ENCODE measurements around a stretch of chr7.

GRCh38 chr7:55077371-55078429 is 58.9 kb downstream of the EGFR start:
- PRO-cap: bidirectional peak, plus-strand start at chr7:55078055, minus-strand start at chr7:55077932

DNA sequence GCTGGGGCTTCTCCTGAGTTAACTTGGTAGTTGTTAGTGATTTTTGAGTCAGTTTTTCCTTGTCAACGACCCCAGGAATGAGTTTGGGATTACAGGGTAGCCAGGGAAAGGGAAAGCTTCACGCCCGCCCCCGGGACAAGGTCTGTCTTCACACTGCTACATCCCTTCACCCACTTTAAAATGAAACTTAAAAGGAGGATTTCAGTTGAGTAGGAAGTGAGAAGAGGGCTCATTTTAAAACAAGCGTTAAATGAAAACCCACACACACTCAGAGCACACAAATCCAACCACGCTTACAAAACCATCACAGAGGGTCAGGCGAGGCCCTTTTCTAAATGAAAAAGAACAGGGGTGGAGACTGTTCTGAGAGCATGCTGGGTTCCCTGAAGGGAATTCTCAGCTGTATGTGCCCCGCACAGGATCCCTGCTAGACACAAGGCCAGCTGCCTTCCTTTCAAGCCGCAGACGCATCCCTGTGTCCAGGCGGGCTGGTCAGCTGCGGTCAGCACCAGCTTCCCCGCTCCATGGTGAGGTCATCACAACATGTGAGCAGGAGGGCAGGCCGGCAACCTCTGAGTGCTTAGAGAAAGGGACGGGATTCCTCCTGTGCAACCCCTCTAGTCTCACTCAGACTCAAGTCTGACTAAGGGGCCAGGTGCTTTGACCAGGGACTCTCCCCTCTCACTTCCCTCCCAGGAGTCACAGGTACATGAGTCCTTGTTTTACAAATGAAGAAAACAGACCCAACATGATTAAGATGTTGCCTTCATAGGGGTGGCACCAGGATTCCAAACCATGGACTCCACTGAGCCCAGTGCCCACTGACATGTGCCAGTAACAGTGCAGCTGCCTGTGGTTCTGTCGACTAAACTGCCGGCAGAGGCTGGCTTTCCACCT is 111.8 kb downstream of the EGFR start:
- PRO-cap: unidirectional peak, minus-strand start at position 475 of the sequence

DNA sequence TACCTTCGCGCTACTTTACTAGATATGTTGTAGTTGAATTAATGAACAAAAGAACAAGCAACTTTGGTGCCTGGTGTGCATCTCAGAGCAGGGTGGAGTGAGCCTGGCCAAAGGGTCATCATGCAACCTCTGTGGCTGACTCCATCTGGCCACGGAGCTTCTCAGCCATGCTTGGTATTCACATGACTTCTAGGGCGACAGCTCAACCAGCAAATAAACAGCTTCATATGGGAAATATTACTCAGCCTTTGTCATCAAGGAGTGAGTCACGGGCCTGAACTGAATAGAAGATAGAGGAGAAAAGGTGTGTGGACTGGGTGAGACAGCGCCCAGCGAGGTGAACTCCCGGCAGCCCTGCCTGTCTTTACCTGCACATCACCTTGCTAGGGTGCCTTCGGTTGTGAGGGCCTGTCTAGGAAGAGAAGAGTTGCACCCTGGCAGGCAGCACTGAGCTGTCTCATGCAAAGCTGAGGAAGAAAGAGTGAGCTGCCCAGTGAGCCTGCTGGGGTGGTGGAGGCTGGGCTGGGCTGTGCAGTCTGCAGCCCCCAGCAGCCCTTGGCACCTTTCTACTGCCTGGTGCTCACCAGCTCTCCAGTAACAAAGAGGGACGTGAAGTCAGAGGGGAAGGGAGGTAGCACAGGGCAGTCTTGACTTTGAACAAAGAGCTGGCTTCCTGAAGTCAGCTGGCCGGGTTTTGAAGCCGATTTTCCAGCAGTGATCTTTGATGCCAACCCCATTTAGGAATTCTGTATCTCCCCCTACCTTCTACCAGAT is 114.2 kb downstream of the EGFR start:
- PRO-cap: bidirectional peak, plus-strand start at position 297 of the sequence, minus-strand start at position 189 of the sequence

DNA sequence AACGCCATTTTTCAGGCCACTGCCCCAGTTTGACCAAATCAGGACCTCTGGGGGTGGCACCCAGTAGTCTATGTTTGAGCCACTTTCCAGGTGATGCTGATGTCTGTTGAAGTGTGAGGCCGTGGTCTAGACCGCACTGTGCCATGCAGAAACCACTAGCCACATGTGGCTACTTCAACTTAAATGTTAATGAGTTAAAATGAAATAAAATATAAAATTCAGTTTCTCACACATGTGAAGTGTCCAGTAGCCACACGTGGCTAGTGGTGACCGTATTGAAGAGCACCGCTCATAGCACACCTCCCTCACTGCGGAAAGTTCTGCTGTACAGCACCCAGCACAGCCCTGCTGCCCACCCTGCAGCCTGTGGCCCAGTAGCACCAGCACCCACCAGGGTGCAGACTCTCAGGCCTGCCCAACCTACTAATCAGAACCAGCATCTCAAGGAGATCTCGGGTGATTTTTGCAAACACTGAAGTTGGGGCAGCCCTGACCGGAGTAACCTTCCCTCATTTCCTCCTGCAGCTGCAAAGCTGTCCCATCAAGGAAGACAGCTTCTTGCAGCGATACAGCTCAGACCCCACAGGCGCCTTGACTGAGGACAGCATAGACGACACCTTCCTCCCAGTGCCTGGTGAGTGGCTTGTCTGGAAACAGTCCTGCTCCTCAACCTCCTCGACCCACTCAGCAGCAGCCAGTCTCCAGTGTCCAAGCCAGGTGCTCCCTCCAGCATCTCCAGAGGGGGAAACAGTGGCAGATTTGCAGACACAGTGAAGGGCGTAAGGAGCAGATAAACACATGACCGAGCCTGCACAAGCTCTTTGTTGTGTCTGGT is 162.9 kb upstream of the LANCL2 start:
- PRO-cap: no peak

DNA sequence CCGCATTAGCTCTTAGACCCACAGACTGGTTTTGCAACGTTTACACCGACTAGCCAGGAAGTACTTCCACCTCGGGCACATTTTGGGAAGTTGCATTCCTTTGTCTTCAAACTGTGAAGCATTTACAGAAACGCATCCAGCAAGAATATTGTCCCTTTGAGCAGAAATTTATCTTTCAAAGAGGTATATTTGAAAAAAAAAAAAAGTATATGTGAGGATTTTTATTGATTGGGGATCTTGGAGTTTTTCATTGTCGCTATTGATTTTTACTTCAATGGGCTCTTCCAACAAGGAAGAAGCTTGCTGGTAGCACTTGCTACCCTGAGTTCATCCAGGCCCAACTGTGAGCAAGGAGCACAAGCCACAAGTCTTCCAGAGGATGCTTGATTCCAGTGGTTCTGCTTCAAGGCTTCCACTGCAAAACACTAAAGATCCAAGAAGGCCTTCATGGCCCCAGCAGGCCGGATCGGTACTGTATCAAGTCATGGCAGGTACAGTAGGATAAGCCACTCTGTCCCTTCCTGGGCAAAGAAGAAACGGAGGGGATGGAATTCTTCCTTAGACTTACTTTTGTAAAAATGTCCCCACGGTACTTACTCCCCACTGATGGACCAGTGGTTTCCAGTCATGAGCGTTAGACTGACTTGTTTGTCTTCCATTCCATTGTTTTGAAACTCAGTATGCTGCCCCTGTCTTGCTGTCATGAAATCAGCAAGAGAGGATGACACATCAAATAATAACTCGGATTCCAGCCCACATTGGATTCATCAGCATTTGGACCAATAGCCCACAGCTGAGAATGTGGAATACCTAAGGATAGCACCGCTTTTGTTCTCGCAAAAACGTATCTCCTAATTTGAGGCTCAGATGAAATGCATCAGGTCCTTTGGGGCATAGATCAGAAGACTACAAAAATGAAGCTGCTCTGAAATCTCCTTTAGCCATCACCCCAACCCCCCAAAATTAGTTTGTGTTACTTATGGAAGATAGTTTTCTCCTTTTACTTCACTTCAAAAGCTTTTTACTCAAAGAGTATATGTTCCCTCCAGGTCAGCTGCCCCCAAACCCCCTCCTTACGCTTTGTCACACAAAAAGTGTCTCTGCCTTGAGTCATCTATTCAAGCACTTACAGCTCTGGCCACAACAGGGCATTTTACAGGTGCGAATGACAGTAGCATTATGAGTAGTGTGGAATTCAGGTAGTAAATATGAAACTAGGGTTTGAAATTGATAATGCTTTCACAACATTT is 159.0 kb upstream of the LANCL2 start:
- PRO-cap: no peak

DNA sequence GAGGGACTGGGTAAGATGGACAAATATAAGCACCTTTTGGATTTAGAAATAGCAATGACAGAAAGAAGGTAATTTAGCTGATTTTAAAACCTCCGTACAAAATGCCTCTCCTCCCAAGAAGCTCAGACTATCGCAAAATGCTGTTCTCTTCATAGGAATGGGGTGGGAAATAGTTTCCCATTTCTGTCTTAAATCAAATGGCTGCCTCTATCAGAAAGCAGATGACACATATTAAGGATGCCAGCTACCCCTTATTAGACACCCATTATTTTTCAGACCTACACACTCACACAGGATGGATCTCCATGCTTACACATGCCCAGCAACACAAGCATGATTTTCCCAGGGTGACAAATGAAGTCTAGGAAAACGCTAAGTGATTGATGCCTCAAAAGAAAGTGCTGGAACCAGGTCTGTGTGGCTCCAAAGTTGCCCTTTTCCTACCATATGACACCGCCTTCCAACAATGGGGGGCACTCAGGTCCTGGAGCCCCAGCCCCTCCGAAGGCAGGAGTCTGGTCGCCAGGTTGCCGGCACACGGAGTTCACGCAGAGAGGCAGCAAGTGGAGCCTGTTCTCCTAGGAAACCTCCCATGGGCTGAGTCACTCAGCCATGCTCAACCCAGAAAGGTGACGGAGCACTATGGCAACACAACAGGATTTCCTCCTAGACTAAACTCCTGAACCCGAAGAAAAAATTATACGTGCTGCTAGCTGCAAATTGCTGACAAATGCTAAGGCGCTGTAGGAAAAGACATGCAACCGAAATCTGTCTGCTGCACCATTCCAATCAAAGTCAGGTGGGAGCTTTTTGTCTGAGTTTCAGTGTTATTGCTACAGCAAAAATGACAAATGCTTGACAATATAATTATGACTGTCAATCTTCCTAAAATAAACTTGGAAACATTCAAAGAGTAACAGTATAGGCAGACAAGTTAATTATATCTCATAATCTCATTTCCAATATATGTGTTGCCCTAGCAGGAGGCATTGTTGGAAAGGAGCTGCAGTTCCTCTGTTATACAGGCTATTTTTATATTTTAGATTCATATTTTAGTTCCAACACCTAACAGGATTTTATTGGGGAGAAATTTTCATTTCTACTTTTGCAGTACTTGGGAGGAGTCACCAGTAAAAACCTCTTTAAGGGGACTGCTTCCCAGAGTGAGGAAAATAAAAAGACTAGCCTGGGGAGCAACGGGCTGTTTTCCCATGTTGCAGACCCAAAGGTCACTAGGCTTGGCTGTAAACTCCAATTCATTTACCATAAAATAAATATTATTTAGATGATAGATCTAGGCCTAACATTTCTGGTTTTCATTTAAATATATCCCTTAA is 19.6 kb downstream of the VOPP1 start:
- PRO-cap: no peak

DNA sequence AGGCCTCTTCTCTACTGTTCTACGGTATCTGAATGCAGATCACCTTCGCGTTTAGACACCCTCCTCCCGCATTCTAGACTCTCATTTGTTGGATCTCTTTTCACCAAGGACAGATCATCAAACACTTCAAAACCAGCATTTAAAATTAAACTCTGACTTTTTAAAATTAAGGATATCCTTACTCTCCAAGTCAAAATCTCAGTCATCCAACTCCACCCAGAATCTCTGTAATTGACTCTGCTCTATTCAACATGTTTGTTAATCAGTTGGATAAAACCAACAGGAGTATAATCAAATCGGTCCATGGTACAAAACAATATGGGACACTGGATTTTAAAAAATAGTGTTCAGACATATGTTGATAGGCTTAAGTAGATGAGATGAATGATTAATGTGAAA is 7.1 kb downstream of the VOPP1 start:
- PRO-cap: no peak

GRCh38 chr7:55593585-55593923 is 21.3 kb upstream of the VOPP1 start:
- PRO-cap: no peak

DNA sequence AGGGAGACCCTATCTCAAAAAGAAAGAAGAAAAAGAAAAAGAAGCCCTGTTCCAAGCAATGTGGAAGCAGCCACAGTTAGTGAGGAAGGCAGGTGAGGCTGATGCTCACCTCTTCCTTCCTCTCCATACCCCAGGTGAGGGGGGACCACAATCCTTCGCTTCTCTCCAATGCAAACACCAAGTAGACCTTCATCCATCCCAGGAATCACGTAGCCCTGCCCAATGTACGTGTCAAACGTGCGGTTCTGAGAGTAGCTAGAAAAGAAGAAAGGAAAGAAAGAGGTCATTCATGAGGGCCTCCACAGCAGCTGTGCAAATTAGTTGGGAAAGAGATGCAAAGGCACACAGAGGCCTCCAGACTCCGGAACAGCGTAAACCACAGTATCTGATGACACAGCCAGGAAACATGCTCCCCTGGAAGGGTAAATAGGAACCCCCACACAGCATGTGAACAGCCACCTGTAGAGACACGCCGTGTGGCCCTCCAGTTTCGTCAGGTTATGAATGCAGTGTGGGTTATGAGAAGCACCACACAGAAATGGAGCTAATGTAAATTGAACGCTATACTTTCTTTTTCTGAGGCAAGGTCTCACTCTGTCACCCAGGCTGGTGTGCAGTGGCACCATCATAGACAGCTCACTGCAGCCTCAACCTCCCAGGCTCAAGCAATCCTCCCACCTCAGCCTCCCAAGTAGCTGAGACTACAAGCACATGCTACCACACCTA is 126.8 kb upstream of the VOPP1 start:
- PRO-cap: no peak

DNA sequence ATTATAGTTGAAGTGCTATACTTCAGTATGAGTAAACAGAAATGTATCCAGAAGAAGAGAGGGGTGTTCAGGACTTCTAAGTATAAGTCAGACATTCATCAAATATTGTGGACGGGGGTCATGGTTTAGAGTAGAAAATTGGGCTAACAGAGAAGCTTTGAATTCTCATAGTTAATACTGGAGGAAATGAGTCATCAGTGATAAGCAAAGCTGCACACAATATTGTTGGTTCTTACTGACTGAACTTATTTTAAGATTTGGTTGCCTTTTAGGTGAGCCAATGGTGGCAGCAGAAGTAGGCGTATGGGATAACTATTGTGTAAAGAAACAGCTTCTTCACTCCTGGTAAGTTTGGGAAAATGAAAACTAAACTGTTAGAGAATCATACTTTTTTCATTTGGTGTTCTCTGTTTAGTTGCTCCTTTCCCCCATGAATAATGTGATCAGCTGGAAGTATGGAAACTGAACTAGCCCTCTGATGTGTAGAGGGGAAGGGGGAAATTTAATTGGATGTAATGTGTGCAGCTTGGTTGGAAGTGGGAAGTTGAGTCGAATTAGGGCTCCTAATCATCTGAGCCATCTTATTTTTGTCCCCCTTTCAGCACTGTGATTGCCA is 1.6 kb upstream of the SUMF2 start:
- PRO-cap: no peak

- PRO-cap: no peak
Observed at GRCh38 chr7:56099369-56100647, 6.5 kb downstream of the CHCHD2 start.

GRCh38 chr7:56175519-56176218 is 59.5 kb upstream of the NUPR2 start:
- PRO-cap: no peak

DNA sequence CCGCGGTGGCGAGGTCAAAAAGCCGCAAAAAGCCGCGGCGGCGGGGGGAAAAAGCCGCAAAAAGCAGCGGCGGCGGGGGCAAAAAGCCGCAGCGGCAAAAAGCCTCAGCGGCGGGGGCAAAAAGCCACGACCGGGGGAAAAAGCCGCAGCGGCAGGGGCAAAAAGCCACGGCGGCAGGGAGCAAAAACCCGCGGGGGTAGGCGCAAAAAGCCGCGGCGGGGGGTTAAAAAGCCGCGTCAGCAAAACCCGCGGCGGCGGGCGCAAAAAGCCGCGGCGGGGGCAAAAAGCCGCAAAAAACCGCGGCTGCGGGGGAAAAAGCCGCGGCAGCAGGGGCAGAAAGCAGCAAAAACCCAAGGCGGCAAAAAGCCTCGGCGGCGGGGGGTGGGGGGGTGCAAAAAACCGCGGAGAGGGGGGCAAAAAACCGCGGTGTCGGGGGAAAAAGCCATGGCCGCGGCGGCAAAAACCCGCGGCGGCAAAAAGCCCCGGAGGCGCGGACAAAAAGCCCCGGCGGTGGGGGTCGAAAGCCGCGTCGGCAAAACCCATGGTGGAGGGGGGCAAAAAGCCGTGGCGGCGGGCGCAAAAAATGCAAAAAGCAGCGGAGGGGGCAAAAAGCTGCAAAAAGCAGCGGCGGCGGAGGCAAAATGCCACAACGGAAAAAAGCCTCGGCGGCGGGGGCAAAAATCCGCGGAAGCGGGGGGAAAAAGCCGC is 418.6 kb downstream of the ZNF716 start:
- PRO-cap: unidirectional peak, plus-strand start at position 293 of the sequence

GRCh38 chr7:64685372-64686159 is 19.6 kb downstream of the ZNF107 start:
- PRO-cap: no peak

GRCh38 chr7:64888019-64888587 is 15.0 kb upstream of the ZNF273 start:
- PRO-cap: no peak

DNA sequence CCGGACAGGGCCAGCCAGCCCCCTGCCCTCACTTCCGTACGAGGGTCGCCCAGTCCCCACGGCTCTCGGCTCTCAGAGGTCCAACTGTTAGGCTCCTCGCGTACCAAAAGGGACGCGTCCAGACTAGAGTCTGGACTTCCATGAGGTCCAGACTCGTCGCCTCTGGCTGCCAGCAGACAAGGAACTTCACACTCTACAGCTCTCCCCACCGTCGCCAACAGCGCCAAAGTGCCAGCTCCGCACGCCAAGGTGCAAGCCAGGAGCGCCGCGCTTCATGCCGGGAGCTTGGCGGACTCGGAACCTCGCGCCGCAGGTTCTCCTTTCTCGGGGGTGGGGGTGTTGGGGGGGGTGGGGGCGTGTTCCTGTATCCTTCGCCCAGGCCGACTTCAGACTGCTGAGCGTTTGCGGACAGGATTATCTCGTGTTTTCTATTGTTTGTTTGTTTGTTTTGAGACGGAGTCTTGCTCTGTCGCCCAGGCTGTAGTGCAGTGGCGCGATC is 31.4 kb upstream of the ASL start:
- PRO-cap: unidirectional peak, minus-strand start at position 219 of the sequence

GRCh38 chr7:66076767-66077143 is 1.1 kb downstream of the ASL start:
- PRO-cap: unidirectional peak, minus-strand start at chr7:66076898

DNA sequence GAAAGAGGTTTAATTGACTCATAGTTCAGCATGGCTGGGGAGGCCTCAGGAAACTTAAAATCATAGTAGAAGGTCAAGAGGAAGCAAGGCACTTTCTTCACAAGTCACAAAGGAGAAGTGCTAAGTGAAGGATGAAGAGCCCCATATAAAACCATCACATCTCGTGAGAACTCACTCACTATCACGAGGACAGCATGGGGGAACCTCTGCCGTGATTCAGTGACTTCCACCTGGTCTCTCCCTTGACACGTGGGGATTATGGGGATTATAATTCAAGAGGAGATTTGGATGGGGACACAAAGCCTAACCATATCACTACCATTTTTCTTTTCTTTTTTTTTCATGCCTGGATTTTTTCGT is 119.9 kb downstream of the TPST1 start:
- PRO-cap: no peak

DNA sequence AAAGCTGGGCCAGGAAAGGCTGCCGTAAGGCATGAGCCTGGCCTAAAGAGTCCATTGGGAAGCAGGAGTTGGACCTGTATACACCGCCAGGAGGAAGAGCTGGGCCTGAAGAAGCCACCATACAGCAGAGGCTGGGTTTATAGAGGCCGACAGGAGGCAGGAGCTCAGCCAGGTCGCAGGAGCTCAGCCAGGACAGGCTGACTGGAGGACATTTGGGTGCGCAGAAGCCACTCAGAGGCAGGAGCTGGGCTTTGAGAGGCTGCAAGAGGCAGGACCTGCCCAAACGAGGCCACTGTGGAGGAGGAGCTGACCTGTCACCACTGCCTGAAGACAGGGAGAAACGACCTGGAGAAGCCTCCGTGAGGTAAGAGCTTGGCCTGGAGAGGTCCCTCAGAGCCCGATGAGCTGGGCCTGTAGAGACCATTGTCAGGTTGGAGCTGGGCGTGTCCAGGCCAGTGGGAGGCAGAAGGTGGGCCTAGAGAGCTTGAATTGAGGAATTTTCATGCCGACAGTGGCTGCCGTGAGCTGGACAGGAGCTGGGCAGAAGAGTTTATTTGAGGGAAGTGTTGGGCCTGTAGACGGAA is 173.9 kb downstream of the TPST1 start:
- PRO-cap: no peak

GRCh38 chr7:66463974-66464399 is 164.7 kb upstream of the KCTD7 start:
- PRO-cap: no peak